Kidney epithelial cell (primary cell): ENCODE results near the gene FGD3.

DNA sequence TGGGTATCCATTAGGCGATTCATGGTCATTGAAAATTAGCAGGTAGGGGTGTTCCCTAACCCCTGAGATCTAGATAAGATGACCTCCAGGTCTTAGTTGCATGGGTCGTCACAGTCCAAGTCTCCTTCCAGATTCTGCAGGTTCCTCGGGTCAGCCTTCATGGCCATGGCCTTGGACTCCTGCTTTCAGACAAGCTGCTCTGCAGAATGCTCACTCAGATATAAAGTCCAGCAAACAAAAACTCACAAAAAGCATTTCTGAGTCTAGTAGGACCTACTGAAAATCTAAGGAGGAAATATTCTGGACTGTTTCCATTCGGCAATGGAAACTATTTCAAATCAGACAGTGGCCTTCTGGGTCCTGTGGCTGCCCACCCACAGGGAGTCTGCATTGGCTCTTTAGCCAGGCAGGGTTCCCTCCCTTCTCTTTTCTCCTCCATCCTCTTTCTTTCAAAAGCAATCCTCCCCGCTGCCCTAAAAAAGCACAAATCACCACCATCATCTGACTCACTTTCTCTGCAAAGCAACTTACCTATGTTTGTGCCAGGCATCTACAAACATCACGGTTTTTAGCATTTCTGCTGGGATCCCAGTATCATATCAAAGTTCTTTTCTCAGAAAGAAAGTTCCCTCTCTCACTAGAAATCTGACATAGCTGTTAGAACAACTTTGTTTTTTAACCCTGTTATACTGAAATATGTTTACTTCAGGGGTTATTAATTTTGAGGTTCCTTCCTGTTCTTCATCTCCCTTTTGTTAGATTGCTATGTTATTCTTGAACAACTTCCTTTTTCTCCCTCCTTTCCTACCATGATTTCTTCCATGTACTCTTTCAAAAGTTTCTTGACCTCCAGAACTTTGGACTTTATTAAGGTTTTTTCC is 20.3 kb downstream of the NFIL3 start:
- RAMPAGE, long total RNA: no peak
- RRBS: no CpG with 5 or more reads among the region's 6 CpGs

DNA sequence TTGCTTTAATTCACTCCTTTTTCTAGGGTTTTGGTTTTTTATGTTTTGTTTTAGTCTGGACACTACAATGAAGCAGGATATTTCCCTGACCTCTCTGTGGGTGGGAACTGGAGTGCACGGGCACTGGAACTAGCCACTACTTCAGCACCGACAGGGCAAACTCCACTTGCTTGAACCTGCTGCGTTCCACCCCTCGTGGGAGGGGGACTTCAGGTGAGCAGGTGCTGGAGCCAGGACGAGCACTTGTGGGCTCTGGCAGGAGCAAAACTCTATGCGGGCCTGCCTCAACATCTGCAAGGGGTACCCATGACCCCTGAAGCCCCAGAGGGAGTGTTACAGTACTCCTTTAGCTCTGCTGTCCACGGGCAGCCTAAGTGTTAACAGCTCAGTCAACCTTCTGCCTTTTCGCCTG is 144.0 kb upstream of the NFIL3 start:
- RAMPAGE, long total RNA: no peak
- RRBS: no CpG with 5 or more reads among the region's 8 CpGs

DNA sequence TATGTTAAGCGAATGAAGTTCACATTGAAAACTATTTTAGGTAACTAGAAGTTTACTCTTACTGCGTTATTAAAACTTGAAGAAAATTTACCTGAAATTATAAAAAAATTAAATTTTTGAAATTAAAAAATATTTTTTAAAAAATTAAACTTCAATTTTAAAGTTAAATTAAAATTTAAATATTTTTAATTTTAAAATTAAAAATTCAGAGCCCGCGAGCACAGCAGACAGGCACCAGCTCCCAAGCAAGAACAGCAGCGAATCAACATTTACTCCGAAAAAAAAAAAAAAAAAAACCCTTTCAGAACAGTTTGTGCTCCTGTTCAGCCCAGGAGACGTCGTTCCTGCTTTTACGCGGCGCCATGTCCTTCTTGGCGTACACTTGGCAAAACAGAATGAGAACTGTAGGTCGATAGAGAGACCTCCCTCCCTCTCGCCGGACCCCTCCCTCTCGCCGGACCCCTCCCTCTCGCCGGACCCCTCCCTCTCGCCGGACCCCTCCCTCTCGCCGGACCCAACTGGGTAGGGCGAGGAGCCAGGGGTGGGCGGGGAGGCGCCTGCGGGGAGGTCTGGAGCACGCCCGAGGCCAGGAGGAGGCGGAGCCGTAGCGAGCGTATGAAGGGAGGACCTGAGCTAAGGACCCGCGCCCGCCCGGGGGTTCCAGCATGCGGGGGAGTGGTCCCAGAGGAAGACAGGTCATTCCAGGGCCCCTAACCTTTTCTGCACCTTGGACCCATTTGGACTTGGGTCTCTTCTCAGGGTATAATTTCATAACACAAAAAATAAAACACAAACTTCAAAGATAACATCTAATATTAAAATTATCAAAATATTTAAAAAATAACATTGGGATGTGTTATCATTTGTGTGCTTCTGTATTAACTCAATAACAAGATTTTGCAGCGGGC is 235.7 kb downstream of the ROR2 start:
- RAMPAGE, long total RNA: no peak
- RRBS: no CpG with 5 or more reads among the region's 39 CpGs

GRCh38 chr9:91888627-91889541 is 61.1 kb downstream of the ROR2 start:
- RAMPAGE, long total RNA: no peak
- RRBS: no CpG with 5 or more reads among the region's 14 CpGs

DNA sequence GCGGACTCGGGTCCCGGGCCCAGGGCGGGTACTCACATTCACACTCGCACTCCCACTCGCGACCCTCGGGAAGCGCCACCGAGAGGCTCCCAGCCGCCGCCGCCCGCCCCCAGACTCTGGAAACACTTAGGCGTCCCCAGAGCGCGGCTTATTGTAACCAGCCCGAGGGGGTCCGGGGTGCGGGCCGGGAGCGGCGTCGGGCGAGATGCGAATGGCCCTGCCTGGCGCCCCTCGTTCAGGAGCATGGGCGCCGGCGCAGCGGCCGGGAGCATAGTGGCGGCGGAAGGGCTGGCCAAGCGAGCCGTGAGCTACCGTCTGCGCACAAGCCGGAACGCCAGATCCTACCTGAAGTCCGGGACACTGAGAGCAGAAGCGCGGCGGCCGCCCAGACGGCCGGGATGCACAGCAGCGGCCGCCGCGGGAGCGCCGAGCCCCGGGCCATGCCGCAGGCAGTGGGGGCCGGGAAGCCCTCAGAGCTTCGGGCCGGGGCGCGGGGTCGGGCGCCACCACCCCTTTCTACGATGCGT is 443 bp downstream of the ROR2 start:
- RAMPAGE, long total RNA: no peak
- RRBS: 2% methylated on average over 35 of the region's 65 CpGs

DNA sequence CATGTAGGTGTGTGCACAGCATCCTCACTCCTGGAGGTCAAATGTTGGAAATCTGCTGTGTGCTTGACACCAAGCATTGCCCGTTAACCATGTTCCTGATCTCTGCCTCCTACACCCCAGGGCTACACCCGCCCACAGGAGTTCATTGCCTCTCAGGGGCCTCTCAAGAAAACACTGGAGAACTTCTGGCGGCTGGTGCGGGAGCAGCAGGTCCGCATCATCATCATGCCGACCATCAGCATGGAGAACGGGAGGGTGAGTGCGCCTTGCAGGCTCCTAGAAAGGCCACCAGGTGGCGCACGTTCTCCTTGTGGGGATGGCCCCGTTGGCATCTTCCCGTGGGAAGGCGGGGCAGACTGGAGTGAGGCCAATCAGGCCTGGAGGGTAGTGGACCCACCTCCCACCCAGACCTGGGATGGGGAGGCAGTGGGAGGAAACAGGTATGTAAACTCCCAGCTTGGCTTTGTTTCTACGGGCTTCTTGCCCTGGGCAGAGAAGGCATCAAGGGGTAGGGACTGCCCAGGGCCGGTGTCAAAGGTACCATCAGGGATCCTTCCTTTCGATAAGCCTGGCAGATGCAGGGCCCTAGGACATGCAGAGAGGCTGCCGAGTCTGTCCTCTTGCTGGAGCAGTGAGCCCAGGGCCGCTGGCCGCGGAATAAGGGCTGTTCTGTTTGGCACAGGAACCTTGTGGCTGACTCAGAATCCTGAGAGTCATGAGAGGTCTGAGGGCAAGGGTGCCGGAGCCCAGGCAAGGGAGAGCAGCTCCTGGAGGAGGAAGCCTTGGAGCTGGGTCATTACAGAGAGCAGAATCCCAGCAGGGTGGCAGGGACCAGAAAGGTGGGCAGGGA is 18.8 kb upstream of the SPTLC1 start:
- RAMPAGE, long total RNA: no peak
- RRBS: no CpG with 5 or more reads among the region's 21 CpGs

DNA sequence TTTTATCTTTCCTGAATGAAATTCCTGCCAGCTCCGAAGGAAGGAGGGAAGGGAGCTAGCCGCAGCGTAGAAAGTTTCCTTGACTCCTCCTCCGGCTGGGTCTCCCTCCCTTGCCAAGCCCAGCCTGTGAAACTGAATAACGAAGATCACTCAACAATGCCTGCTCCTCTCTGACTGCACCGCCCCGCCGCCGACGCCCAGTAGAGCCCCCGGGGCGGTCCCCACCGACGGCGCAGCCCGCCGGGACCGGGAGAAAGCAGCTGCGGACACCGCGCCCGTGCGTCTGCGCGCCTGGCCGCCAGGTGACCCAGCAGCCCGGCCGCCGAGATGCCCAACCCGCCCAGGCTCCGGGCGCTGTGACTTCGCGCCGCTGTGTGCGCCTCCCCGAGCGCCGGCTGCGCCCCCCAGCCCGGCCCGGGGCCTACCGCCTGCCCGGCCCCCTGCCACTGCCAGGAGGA is 25.9 kb upstream of the SPTLC1 start:
- RAMPAGE, long total RNA: no peak
- RRBS: 2% methylated on average over 19 of the region's 44 CpGs

DNA sequence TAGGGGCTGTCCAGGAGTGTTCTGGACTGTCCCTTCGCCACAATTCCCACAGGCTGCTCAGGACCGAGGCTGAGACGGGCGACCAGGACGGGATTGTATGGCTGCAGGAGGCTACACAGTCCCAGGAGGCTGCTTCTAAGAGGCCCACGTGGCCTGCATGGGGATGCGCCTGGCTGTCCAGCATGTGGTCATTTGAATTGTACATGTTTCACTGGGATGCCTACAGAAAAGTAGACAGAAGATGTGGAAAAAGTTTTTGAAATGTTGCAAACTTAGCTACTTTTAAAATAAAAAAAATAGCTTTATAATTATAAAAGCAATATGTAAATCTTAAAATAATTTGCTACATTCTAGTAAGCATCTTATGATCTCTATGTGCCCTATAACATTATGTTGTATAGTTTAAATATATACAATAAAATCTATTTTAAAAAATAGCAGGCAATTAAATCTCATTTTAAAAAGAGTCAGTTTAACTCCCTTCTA is 32.7 kb upstream of the SPTLC1 start:
- RAMPAGE, long total RNA: no peak
- RRBS: no CpG with 5 or more reads among the region's 7 CpGs

GRCh38 chr9:92247251-92247777 is 46.2 kb downstream of the IARS1 start:
- RAMPAGE, long total RNA: no peak
- RRBS: no CpG with 5 or more reads among the region's 7 CpGs

DNA sequence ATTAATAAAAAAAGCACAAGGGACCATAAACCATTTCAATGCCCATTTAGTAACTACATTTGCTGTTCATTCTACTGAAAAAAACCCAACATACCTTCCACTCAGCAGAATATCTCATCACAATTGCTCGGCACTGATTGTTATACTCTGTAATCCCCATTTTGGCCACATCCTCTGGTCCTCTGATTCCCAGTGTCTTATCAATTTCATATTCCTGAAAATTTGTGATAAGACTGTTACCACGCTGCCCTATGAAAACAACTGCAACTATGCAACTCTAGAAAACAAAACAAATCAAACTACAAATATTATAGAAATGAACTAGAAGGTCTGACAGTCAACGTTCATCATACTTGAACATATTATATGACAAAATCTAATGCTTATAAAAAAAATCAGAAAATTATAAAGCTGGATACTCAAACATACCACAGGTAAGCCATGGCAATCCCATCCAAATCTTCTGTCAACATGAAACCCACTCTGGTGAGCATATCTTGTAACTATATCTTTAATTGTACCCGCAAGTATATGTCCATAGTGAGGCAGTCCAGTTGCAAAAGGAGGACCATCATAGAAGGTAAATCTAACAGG is 5.7 kb downstream of the IARS1 start:
- RAMPAGE, long total RNA: no peak
- RRBS: no CpG with 5 or more reads among the region's 4 CpGs

- RAMPAGE, long total RNA: no peak
- RRBS: no CpG with 5 or more reads among the region's 14 CpGs
Observed at GRCh38 chr9:92314134-92315340, 10.6 kb downstream of the NOL8 start.

DNA sequence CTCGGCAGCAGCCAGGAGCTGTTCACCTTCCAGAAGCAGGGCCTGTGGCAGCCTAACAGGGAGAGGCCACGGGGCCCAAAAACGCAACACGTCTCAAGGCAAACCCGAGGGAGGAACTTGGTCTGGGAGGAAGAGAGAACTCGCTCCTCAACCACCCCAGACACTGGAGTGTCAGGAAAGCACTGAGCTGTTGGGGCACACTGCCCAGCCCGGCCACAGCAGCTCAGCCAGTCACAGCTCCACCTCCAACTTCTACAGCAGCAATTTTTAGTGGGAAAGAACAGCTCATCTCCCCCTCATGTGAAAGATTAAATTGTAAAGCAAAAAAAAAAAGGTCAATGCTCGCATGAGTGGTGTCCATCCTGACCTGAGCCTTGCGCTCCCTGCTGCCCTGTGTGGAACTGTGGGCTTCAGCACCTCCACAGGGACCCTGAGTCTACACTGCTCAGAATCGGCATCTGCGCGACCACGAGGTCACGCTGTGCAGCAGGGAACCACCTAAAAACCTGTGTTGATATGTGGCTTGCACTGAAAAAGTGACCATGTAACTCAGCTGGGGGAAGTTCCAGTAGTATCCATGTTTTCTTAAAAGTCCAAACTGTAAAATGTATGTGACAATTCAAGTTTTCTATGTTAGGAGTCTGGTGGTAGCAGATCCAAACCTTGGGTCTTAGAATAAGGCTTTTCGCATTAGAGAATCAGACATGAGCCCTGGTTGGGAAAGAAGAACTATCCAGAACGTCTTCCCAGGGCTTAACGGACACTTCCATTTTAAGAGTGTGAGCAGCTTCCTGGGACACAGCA is 54.9 kb downstream of the IPPK start:
- RAMPAGE, long total RNA: no peak
- RRBS: no CpG with 5 or more reads among the region's 17 CpGs

- RAMPAGE, long total RNA: no peak
- RRBS: no CpG with 5 or more reads among the region's 3 CpGs
Observed at GRCh38 chr9:92680623-92681168, 10.8 kb upstream of the IPPK start.

- RAMPAGE, long total RNA: no peak
- RRBS: no CpG with 5 or more reads among the region's 8 CpGs
Observed at GRCh38 chr9:92756791-92757104, 7.9 kb downstream of the BICD2 start.

DNA sequence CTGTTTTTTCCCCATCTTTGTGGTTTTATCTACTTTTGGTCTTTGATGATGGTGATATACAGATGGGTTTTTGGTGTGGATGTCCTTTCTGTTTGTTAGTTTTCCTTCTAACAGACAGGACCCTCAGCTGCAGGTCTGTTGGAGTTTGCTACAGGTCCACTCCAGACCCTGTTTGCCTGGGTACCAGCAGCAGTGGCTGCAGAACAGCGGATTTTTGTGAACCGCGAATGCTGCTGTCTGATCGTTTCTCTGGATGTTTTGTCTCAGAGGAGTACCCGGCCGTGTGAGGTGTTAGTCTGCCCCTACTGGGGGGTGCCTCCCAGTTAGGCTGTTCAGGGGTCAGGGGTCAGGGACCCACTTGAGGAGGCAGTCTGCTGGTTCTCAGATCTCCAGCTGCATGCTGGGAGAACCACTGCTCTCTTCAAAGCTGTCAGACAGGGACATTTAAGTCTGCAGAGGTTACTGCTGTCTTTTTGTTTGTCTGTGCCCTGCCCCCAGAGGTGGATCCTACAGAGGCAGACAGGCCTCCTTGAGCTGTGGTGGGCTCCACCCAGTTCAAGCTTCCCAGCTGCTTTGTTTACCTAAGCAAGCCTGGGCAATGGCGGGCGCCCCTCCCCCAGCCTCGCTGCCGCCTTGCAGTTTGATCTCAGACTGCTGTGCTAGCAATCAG is 27.3 kb upstream of the ZNF484 start:
- RAMPAGE, long total RNA: no peak
- RRBS: no CpG with 5 or more reads among the region's 10 CpGs

DNA sequence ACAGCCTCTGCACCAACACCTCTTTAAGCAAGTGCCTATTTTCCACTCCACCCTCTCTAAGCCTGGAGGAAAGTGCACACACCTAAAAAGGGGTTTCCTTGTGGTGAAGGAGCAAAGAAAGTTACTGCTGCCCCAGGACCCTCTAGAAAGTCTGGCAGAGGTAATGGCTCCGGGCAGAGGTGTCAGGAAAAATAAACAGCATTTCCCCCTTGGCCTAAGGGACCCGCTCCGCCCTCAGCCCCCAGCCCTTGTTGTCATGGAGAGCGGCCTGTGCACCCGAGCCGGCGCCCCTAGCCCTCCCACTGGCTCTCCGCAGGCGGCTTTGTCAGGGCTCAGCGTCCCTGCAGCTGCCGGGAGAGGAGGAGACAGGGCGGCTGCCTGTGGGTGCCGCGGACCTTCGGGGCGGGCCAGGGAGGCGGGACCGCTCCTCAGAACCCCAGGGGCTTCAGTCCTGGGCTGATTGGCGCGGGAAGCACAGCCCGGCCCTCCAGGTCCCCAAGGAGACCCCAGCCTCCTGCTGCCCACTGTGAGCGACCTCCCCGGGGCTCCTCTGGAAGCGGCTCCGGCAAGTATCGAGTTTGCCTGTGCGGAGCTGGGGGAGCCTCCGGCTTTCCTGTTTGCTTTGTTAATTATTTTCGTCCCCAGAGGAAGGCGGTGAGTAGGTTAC is at the start of gene FGD3:
Gene FGD3 (plus strand): TSS at position 448 of the 667 bp plus-strand sequence.
- RAMPAGE, long total RNA: no peak
- RRBS: 2% methylated on average over 12 of the region's 30 CpGs

DNA sequence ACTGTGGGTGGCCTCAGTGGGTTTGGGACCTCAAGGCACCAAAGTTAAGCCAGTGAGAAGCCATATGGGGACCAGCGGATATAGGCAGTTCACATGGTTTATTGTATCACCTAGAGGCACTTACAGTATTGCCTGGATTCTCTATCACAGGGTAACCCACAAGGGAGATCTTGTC is 21.5 kb downstream of the FGD3 start:
- RAMPAGE, long total RNA: no peak
- RRBS: no CpG with 5 or more reads among the region's 1 CpG

- RAMPAGE, long total RNA: no peak
- RRBS: no CpG with 5 or more reads among the region's 16 CpGs
Observed at GRCh38 chr9:92973961-92974855, 26.9 kb downstream of the FGD3 start.

- RAMPAGE, long total RNA: no peak
- RRBS: 87% methylated on average over 5 of the region's 16 CpGs
Observed at GRCh38 chr9:93010170-93011029, 48.1 kb upstream of the SUSD3 start.

GRCh38 chr9:93029651-93030185 is 28.8 kb upstream of the SUSD3 start:
- RAMPAGE, long total RNA: no peak
- RRBS: no CpG with 5 or more reads among the region's 11 CpGs